Osteoblast (primary cell): ENCODE results near the genes UGT1A7 and UGT1A1.

DNA sequence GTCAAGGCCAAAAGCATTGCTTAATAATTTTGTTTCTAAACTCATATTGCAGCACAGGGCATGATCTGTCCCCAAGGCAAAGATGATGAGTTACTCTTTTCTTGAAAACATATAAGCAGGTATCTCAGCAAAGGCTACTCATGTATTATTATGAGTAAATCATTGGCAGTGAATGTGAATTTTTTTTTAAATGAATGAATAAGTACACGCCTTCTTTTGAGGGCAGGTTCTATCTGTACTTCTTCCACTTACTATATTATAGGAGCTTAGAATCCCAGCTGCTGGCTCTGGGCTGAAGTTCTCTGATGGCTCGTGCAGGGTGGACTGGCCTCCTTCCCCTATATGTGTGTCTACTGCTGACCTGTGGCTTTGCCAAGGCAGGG, at the start of gene UGT1A7:
Gene UGT1A7 (plus strand): TSS at position 269 of the 383 bp plus-strand sequence.
- CAGE, long polyA plus RNA = no peak
- RRBS = no CpG with 5 or more reads among the region's 2 CpGs

DNA sequence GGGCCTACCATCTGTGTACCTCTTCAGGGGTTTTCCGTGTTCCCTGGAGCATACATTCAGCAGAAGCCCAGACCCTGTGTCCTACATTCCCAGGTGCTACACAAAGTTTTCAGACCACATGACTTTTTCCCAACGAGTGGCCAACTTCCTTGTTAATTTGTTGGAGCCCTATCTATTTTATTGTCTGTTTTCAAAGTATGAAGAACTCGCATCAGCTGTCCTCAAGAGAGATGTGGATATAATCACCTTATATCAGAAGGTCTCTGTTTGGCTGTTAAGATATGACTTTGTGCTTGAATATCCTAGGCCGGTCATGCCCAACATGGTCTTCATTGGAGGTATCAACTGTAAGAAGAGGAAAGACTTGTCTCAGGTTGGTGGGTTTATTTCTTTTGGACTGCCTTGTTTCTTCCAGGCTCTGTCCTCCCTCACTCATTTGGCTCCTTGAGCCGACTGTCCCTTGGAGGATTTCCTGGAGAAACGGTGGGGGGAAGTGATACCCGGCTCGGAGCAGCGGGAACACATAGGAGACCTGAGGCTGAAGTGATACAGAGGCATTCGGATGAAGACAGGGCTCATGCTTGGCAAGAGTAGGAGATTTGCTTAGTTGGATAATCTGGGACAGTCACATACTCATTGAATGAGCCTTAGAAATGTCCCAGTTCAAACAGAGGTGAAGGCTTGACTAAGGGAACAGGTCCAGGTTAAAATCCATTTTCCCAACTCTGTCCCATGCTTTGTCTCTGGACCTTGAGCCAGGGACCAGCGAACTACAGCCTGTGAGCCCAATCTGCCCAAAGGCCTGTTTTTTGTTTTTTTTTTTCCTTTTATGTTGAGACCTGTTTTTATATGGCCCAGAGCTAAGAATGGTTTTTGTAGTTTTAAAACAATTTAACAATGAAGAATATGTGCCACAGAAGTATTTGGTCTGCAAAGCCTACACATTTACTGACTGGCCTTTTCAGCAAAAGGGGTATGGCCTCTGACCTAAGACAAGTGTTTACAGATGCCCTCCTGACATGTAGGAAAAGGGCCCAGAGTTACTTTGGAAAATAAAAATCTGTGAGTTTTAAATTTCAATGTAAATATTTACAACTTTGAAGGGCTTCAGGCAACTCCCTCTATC, 1.2 kb downstream of the UGT1A6 start:
- CAGE, long polyA plus RNA = no peak
- RRBS = no CpG with 5 or more reads among the region's 11 CpGs

DNA sequence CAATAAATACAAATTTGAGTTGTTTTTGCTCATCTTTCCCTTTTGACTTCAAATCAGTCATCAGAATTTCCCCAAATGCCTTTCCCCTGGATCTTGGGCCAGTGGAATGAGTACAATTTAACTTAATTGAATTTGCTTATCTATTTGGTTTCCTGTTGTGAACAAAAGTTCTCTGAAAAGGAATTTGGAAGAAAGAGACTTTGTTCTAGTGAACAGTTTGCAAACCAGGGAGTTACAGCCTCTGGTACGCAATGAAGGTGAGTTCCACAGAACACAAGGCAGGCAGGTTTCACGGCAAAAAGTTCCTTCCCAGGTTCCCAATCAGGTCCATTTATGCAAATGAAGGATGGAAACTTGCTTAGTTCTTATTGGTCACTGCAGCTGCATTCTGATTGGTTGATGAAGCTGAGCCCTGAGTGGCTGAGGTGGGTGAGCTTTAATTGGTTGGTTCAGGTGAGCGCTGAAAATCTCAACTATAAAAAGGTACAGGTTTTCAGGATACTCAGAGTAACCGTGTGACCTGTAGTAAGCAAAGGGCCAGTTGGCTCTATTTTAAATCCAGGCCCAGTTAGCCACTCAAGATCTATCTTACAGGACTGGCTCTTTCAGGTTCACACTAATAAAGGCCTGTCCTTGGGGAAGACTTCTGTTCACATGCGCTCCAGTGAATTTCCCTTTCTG, 1.0 kb upstream of the UGT1A1 start:
- CAGE, long polyA plus RNA = no peak
- RRBS = no CpG with 5 or more reads among the region's 5 CpGs

DNA sequence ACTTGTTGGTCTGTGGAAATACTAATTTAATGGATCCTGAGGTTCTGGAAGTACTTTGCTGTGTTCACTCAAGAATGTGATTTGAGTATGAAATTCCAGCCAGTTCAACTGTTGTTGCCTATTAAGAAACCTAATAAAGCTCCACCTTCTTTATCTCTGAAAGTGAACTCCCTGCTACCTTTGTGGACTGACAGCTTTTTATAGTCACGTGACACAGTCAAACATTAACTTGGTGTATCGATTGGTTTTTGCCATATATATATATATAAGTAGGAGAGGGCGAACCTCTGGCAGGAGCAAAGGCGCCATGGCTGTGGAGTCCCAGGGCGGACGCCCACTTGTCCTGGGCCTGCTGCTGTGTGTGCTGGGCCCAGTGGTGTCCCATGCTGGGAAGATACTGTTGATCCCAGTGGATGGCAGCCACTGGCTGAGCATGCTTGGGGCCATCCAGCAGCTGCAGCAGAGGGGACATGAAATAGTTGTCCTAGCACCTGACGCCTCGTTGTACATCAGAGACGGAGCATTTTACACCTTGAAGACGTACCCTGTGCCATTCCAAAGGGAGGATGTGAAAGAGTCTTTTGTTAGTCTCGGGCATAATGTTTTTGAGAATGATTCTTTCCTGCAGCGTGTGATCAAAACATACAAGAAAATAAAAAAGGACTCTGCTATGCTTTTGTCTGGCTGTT, at the start of gene UGT1A1:
Gene UGT1A1 (plus strand): TSS at position 290 of the 689 bp plus-strand sequence.
- CAGE, long polyA plus RNA = no peak
- RRBS = no CpG with 5 or more reads among the region's 12 CpGs

- CAGE, long polyA plus RNA = no peak
- RRBS = no CpG with 5 or more reads among the region's 11 CpGs
Observed at GRCh38 chr2:234091666-234092324, 41.3 kb downstream of the SPP2 start.

GRCh38 chr2:234289144-234289409, 207.8 kb downstream of the ARL4C start:
- CAGE, long polyA plus RNA = no peak
- RRBS = no CpG with 5 or more reads among the region's 6 CpGs

- CAGE, long polyA plus RNA = no peak
- RRBS = no CpG with 5 or more reads among the region's 4 CpGs
Observed at GRCh38 chr2:234307985-234308498, 188.8 kb downstream of the ARL4C start.

GRCh38 chr2:234335373-234336329, 161.2 kb downstream of the ARL4C start:
- CAGE, long polyA plus RNA = no peak
- RRBS = no CpG with 5 or more reads among the region's 21 CpGs

DNA sequence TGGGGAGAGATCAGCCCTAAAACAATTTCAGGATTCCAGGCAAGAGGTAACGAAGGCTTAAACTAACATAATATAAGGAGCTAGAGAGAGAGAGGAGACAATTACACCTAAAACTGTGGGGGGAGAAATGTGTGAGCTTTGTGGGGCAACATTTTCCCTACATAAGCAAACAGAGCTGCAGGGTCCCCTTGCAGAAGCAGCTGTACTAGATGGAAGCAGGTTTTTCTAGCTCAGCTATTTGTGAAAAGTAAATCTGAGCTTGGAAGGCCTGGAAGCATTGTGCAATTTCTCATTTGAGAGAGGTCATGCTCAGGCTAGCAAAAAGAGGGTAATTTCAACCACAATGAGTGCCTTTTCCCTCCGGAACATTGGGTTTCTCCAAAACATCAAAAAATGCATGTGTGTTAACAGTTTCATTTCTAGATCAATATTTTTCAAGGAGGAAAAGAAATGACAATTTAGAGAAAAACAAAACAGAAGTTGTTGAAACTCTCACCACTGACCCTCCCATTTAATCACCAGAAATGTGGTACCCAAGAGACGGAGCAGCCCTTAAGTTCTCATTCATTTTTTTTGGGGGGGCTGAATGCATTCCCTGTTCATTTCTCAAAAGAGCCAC, 129.9 kb downstream of the ARL4C start:
- CAGE, long polyA plus RNA = no peak
- RRBS = no CpG with 5 or more reads among the region's 3 CpGs

- CAGE, long polyA plus RNA = no peak
- RRBS = no CpG with 5 or more reads among the region's 3 CpGs
Observed at GRCh38 chr2:234369006-234369426, 127.9 kb downstream of the ARL4C start.

GRCh38 chr2:234426579-234427691, 69.9 kb downstream of the ARL4C start:
- CAGE, long polyA plus RNA = no peak
- RRBS = no CpG with 5 or more reads among the region's 14 CpGs

GRCh38 chr2:234453281-234453744, 43.6 kb downstream of the ARL4C start:
- CAGE, long polyA plus RNA = no peak
- RRBS = no CpG with 5 or more reads among the region's 6 CpGs

DNA sequence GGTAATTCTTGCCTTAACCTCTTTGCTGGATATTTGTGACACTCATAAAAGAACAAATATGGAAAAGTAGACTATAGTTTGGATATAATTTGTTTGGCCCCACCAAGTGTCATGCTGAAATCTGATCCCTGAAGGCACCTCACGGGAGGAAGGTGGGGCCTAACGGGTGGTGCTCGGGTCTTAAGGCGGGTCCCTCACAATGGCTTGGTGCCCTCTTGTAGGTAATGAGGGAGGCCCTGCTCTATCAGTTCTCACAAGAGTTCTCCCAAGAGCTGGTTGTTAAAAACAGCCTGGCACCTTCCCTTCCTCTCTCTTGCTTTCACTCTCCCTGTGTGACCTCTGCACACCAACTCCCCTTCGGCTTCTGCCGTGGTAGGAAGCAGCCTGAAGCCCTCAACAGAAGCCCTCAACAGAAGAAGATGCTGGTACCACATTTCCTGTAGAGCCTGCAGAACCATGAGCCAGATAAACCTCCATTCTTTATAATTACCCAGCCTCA, 37.3 kb downstream of the ARL4C start:
- CAGE, long polyA plus RNA = no peak
- RRBS = no CpG with 5 or more reads among the region's 6 CpGs

- CAGE, long polyA plus RNA = no peak
- RRBS = no CpG with 5 or more reads among the region's 4 CpGs
Observed at GRCh38 chr2:234677036-234677327, 180.1 kb upstream of the ARL4C start.

DNA sequence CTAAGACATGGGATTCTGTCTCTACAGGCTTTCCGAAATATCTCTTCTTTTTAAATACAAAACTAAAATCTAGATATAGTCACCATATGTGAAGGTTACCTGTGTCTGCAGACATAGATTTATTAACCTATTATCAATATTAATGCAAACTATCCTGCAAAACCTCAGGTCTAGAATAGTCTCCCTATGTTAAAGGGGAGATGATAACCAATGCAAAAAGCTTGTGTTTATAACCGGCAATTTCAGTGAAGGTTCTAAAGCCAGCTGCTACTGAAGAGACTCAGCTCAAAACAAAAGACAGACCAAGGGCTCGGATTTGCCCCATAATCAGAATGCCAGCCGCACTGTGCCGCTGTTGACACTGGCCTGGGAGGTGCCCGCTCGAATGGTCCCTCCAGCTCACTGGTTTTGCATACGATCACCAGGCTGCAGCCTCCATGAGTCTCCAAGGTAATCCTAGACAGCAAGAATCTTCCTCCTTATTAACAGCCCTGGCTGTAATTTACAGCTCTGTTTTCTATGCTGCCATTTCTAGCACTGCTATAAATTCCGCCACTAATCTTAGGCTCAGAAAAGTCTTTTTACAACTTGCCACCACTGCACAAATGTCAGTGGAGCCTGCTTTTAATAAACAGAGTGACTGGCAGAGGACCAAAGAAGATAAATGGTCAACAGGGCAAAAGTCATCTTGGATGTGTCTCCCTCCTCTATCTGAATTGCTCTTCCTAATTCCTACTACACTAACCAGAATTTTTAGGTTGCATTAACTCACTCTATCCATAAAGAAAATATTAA, 155.8 kb upstream of the SH3BP4 start:
- CAGE, long polyA plus RNA = no peak
- RRBS = no CpG with 5 or more reads among the region's 9 CpGs

- CAGE, long polyA plus RNA = no peak
- RRBS = no CpG with 5 or more reads among the region's 9 CpGs
Observed at GRCh38 chr2:234980288-234980946, 28.6 kb downstream of the SH3BP4 start.

DNA sequence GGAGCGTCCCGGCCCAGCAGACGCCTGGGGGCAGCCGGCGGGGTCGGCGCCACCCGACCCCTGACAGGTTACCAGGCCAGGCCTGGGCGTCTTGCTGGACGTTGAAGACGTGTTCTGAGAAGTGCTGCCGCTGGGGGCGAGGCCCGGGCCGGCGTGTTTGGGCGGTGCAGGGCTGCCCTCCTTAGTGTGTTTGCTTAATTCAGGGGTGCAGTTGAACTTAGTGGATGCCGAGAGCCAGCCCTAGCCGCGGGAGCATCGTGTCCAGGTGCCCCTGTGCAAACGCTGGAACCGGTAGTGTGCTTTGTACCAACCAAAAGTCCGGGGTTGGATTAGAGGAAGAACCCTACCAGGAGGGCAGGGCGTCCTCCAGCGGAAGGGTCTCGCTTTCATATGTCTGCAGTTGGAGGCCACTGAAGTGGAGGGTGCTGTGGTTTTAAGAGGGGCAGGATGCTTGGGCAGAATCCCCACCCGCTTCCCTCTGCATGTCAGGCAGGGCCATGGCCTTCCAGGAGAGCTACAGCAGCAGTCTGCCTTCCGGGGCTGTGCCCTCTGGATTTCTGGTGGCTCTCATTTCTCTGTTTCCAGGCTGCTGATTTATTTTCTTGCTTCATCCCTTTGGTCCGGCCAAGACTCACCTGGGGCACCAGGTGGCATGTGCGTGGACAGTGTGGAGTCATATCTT, 1.4 kb downstream of the AGAP1 start:
- CAGE, long polyA plus RNA = no peak
- RRBS = 4% methylated on average over 10 of the region's 31 CpGs

- CAGE, long polyA plus RNA = no peak
- RRBS = 51% methylated on average over 2 of the region's 6 CpGs
Observed at GRCh38 chr2:235628132-235628560, 134.3 kb downstream of the AGAP1 start.

- CAGE, long polyA plus RNA = no peak
- RRBS = no CpG with 5 or more reads among the region's 2 CpGs
Observed at GRCh38 chr2:235666533-235666839, 172.6 kb downstream of the AGAP1 start.

- CAGE, long polyA plus RNA = no peak
- RRBS = no CpG with 5 or more reads among the region's 17 CpGs
Observed at GRCh38 chr2:235832547-235833418, 335.4 kb downstream of the GBX2 start.